ENCODE measurements around a stretch of chr16.

GRCh38 chr16:23694644-23695535, 16.2 kb downstream of the PLK1 start:
- RRBS, 2 experiments, result 19 to 26% methylated on average over 4 to 8 of the region's 36 CpGs
CAGE:
- cytosol, long polyA minus RNA, result no peak
- cytosol, long polyA plus RNA, result no peak
- long polyA plus RNA, result no peak
- nucleus, long polyA minus RNA, result no peak
- nucleus, long polyA plus RNA, result no peak

- RRBS, 2 experiments, result no CpG with 5 or more reads among the region's 4 CpGs
CAGE:
- cytosol, long polyA minus RNA, result no peak
- cytosol, long polyA plus RNA, result no peak
- long polyA plus RNA, result no peak
- nucleus, long polyA minus RNA, result no peak
- nucleus, long polyA plus RNA, result no peak
Observed at GRCh38 chr16:24570178-24570571, 30.8 kb downstream of the RBBP6 start.

- RRBS, 2 experiments, result no CpG with 5 or more reads among the region's 6 CpGs
CAGE:
- cytosol, long polyA minus RNA, result no peak
- cytosol, long polyA plus RNA, result no peak
- long polyA plus RNA, result no peak
- nucleus, long polyA minus RNA, result no peak
- nucleus, long polyA plus RNA, result no peak
Observed at GRCh38 chr16:24759175-24759917, 29.9 kb downstream of the TNRC6A start.

- RRBS, 2 experiments, result no CpG with 5 or more reads among the region's 4 CpGs
CAGE:
- cytosol, long polyA minus RNA, result no peak
- cytosol, long polyA plus RNA, result no peak
- long polyA plus RNA, result no peak
- nucleus, long polyA minus RNA, result no peak
- nucleus, long polyA plus RNA, result no peak
Observed at GRCh38 chr16:24767137-24767544, 37.7 kb downstream of the TNRC6A start.

DNA sequence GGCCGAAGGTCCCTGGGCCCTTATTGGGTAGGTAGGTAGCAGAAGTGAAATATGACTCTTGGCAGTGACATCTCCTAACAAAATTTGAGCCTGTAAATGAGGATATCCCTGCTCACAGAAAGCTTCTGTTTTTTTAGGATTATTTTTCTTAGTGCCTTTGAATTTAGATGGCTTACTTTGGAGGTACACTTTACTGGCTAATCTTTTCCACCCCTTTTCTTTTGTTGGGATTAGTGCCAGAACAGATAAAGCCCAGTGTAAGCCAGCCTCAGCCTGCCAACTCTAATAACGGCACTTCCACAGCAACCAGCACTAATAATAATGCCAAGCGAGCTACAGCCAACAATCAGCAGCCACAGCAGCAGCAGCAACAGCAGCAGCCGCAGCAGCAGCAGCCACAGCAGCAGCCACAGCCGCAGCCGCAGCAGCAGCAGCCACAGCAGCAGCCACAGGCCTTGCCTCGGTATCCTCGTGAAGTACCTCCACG, 47.3 kb downstream of the TNRC6A start:
- RRBS, 2 experiments, result no CpG with 5 or more reads among the region's 9 CpGs
CAGE:
- cytosol, long polyA minus RNA, result no peak
- cytosol, long polyA plus RNA, result no peak
- long polyA plus RNA, result no peak
- nucleus, long polyA minus RNA, result no peak
- nucleus, long polyA plus RNA, result no peak

- RRBS, 2 experiments, result no CpG with 5 or more reads among the region's 5 CpGs
CAGE:
- cytosol, long polyA minus RNA, result no peak
- cytosol, long polyA plus RNA, result no peak
- long polyA plus RNA, result no peak
- nucleus, long polyA minus RNA, result no peak
- nucleus, long polyA plus RNA, result no peak
Observed at GRCh38 chr16:24838574-24839344, 7.0 kb upstream of the SLC5A11 start.

- RRBS, 2 experiments, result no CpG with 5 or more reads among the region's 9 CpGs
CAGE:
- cytosol, long polyA minus RNA, result no peak
- cytosol, long polyA plus RNA, result no peak
- long polyA plus RNA, result no peak
- nucleus, long polyA minus RNA, result no peak
- nucleus, long polyA plus RNA, result no peak
Observed at GRCh38 chr16:24988504-24989563, 26.3 kb downstream of the ARHGAP17 start.

GRCh38 chr16:25564212-25564564, 127.6 kb upstream of the HS3ST4 start:
- RRBS, 2 experiments, result no CpG with 5 or more reads among the region's 1 CpG
CAGE:
- cytosol, long polyA minus RNA, result no peak
- cytosol, long polyA plus RNA, result no peak
- long polyA plus RNA, result no peak
- nucleus, long polyA minus RNA, result no peak
- nucleus, long polyA plus RNA, result no peak

DNA sequence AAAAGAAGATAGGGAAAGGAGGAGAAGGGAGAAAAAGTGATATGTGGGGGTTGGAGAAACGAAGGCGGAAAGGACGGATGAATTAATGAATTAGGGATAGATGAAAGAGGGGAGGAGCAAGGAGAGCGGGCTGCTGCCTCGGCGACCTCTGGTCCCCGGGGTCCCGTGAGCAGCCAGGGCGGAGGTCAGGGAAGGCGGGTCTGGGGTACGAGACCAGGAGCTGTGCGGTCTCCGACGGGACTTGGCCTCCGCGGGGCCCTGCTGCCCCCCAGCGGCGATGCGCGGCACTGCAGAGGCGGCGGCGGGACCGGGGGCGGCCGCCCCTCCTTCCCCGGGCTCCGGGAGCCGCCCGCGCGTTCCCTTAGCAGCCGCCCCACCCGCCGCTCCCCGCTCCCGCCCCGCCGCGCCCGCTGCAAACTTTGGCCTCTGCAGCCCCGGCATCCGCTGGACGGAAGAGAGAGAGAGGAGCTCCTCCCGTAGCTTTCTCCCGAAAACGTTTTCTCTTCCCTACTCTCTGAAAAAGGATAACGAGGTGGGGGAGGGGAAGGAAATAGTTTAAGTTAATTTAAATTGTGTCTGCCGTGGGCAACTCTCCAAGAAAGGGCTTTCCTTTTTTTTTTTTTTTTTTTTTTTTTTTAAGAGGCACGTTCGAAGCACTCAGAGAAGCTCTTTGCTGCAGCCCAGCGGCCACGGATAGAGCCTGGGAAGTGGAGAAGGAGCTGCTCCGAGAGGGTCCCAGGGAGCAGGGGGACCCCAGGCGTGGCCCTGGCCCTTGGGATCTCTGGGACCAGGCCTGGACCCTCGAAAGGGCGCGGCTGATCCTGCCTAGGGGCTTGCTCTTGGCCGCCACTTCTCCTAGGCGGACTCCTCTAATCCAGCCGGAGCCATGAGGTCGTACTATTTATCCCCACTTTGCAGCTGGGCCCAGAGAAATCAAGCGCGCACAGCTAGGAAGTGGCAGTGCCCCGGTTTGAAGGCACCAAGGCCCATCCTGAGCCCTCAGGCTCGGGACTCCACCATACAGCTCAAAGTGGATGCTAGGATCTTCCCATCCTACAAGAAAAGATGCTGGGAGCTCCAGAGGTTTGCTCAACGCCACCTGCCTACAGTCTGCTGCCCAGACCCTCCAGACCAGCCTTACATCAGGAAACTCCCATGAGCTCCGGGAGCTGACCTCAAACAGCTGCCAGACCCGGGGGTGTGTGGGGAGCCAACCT, 43.2 kb downstream of the C16orf82 start:
- RRBS, 2 experiments, result 10% methylated on average over 15 of the region's 69 CpGs
CAGE:
- cytosol, long polyA minus RNA, result no peak
- cytosol, long polyA plus RNA, result no peak
- long polyA plus RNA, result no peak
- nucleus, long polyA minus RNA, result no peak
- nucleus, long polyA plus RNA, result no peak

DNA sequence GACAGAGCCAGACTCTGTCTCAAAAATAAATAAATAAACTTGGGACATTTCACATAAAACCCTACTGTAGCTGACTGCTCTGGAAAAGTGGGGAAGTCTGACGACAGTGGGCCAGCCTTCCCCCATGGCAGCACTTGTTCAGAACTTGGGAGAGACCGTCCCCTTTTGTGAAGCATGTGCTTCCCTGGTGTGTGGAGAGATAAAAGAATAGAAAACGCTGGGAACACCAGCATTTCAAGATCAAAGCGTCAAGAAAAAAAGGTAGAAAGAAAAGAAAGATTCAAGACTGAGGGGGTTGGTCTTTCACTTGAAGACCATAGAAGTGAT, 3.1 kb upstream of the NSMCE1 start:
- RRBS, 2 experiments, result no CpG with 5 or more reads among the region's 4 CpGs
CAGE:
- cytosol, long polyA minus RNA, result no peak
- cytosol, long polyA plus RNA, result no peak
- long polyA plus RNA, result no peak
- nucleus, long polyA minus RNA, result no peak
- nucleus, long polyA plus RNA, result no peak

GRCh38 chr16:27314062-27314929, 522 bp downstream of the IL4R start:
- RRBS, 2 experiments, result 2% methylated on average over 30 of the region's 59 CpGs
CAGE:
- cytosol, long polyA minus RNA, result no peak
- cytosol, long polyA plus RNA, result no peak
- long polyA plus RNA, result no peak
- nucleus, long polyA minus RNA, result no peak
- nucleus, long polyA plus RNA, result no peak

DNA sequence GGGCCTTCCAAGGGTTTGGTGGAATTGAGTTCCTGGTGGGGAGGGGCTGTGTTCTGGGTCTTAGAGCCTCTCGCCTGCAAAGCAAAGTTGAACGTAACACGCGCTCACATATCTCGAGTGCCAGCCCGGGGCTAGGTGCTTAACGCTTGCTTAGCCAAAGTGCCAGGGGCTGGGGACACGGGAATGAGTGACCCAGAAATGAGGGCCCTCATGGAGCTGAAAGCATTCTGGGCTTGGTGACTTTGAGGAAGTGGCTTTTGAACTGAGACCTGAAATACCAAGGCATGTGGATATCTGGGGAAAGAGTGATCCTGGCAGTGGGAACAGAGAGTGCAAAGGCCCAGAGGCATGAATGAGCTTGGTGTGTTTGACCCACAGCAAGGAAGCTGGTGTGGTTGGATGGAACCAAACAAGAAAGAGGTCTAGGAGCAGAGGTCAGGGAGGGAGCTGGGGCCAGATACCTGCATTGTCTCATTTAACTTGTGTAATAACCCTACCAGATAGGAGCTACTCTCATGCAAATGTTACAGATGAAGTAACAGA, 5.1 kb downstream of the IL4R start:
- RRBS, 2 experiments, result no CpG with 5 or more reads among the region's 8 CpGs
CAGE:
- cytosol, long polyA minus RNA, result no peak
- cytosol, long polyA plus RNA, result no peak
- long polyA plus RNA, result no peak
- nucleus, long polyA minus RNA, result no peak
- nucleus, long polyA plus RNA, result no peak

GRCh38 chr16:27342815-27343363, 29.1 kb downstream of the IL4R start:
- RRBS, 2 experiments, result no CpG with 5 or more reads among the region's 11 CpGs
CAGE:
- cytosol, long polyA minus RNA, result no peak
- cytosol, long polyA plus RNA, result no peak
- long polyA plus RNA, result no peak
- nucleus, long polyA minus RNA, result no peak
- nucleus, long polyA plus RNA, result no peak

- RRBS, 2 experiments, result no CpG with 5 or more reads among the region's 33 CpGs
CAGE:
- cytosol, long polyA minus RNA, result no peak
- cytosol, long polyA plus RNA, result no peak
- long polyA plus RNA, result no peak
- nucleus, long polyA minus RNA, result no peak
- nucleus, long polyA plus RNA, result no peak
Observed at GRCh38 chr16:27449452-27450277, 47.7 kb downstream of the IL21R start.

DNA sequence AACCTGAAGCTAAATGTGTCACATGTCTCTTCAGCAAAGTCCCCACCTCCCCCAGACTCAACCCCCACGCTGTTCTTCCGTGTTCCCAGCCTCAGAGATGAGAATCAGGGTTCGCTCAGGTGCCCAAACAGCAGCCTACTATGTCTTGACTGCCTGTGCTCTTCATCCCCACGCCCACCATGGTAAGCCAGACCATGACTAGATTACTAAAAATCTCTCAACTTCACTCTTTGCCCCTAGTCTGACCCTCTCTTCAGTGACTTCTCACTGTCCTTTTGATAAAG, 2.4 kb downstream of the GTF3C1 start:
- RRBS, 2 experiments, result no CpG with 5 or more reads among the region's 4 CpGs
CAGE:
- cytosol, long polyA minus RNA, result no peak
- cytosol, long polyA plus RNA, result no peak
- long polyA plus RNA, result no peak
- nucleus, long polyA minus RNA, result no peak
- nucleus, long polyA plus RNA, result no peak

GRCh38 chr16:27698264-27698622, 148.3 kb downstream of the KATNIP start:
- RRBS, 2 experiments, result no CpG with 5 or more reads among the region's 13 CpGs
CAGE:
- cytosol, long polyA minus RNA, result no peak
- cytosol, long polyA plus RNA, result no peak
- long polyA plus RNA, result no peak
- nucleus, long polyA minus RNA, result no peak
- nucleus, long polyA plus RNA, result no peak

DNA sequence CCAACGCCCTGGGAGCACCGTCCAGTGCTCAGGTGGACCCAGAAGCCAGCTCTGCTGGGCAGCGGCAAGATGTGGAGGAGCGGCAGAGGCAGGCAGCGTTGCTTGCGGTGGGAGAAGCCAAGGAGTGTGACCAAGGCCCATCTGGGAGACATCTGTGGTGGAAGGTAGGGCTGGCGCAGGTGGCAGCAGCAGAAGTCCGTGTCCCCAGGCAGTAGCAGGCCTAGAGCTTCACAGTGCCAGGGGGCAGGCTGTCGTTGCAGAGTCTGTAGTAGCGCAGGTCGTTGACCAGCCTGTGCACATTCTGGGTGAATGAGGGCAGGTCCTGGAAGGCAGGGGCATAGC, 34.8 kb upstream of the GSG1L start:
- RRBS, 2 experiments, result no CpG with 5 or more reads among the region's 11 CpGs
CAGE:
- cytosol, long polyA minus RNA, result no peak
- cytosol, long polyA plus RNA, result no peak
- long polyA plus RNA, result no peak
- nucleus, long polyA minus RNA, result no peak
- nucleus, long polyA plus RNA, result no peak

GRCh38 chr16:28105772-28106644, 42.5 kb upstream of the GSG1L start:
- RRBS, 2 experiments, result no CpG with 5 or more reads among the region's 10 CpGs
CAGE:
- cytosol, long polyA minus RNA, result no peak
- cytosol, long polyA plus RNA, result no peak
- long polyA plus RNA, result no peak
- nucleus, long polyA minus RNA, result no peak
- nucleus, long polyA plus RNA, result no peak

DNA sequence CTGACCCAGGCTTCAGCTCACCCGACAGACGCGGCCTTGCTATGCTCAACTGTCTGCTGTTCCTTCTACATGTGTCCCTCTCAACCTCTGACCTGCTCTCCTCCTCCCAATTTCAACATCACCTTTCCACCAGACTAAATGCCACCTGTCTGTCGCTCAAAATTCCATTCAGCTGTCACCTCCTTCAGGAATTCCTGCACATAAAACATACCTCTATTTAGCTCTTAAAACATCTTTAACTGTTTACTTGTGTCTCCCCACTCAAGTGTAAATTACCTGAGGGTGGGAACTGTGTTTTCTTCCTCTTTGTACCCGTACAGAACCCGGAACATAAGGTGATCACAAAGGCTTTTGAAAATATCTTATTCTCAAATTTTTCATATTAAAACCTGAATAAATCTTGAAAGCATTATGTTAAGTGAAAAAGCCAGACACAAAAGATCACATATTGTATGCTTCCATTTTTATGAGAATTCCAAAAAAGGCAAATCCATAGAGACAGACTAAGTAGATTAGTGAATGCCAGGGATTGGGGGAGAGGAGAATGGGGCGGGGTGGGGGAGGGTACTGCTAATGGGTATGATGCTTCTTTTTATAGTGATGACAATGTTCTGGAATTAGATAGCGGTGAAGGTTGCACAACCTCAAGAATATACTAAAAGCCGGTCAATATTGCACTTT, 44.2 kb downstream of the XPO6 start:
- RRBS, 2 experiments, result no CpG with 5 or more reads among the region's 9 CpGs
CAGE:
- cytosol, long polyA minus RNA, result no peak
- cytosol, long polyA plus RNA, result no peak
- long polyA plus RNA, result no peak
- nucleus, long polyA minus RNA, result no peak
- nucleus, long polyA plus RNA, result no peak

- RRBS, 2 experiments, result no CpG with 5 or more reads among the region's 20 CpGs
CAGE:
- cytosol, long polyA minus RNA, result no peak
- cytosol, long polyA plus RNA, result no peak
- long polyA plus RNA, result no peak
- nucleus, long polyA minus RNA, result no peak
- nucleus, long polyA plus RNA, result no peak
Observed at GRCh38 chr16:28258348-28258885, 33.9 kb upstream of the SBK1 start.